Measurements from ENCODE around the genes HDAC7 and PRKAG1.

DNA sequence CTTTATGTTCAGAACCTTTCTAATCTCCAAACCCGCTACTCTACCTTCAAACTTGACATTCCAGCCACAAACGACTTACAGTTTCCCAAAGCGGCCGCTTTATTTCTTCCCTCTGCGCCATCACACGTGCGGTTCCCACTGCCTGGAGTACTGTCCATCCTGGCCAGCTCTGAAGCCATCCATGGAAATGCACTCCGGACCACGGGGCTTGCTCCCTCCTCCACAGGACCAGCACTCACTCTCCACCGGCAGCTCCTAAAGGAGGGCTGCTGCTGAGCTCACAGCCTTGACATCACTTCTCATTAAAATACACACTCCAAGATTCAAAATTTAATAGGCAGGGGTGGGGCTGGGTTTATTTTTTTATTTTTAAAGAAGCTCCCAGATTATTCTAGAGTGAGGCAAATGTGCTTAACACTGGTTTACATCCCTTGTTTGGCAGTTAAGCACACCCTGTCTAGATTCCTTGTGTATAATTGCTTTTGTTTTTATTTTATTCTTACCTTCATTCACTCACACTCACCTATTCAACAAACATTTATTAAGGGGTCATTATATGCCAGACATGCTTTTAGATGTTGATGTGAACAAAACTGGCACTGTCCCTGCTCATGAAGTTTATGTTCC is 2.1 kb upstream of the SLC48A1 start:
- RRBS = 95% methylated on average over 3 of the region's 10 CpGs

GRCh38 chr12:47812501-47813478 is 6.9 kb downstream of the HDAC7 start:
- RRBS = 4% methylated on average over 17 of the region's 41 CpGs

DNA sequence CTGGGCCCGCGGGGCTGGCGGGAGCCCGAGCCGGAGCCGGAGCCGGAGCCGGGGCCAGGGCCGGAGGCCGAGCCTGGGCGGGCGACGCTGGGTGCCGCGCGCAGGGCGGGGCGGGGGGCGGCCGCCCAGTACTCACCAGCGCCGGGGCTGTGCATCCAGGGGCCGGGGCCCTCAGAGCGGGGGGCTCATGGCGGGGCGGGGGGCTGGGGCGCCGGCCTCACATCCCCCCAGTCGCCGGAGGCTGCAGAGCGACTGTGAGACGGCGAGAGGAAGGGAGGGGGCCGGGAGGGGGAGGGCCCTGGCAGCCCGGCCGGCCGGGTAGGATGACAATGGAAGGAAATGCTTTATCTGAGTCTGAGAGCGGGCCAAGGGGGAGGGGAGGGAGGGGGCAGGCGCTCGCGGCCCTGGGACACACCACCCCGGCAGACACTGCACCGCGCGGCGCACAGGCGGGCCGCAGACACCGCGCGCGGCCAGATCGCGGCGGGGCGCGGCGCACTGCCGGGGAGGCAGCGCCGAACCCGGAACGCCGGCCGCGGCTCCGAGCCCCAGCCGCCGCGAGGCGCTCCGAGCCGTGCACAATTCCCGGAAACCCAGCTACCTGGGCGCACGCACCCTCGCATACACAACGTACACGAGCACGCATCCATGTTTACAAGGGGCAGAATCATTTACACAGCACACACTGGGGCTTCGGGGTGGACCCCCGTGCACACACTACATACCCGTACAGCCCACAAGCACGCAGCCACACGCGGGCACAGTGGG is at the start of gene HDAC7:
TSS of gene HDAC7 (minus strand) at position 273 of the 768 bp plus-strand sequence.
- RRBS = 1% methylated on average over 57 of the region's 86 CpGs

DNA sequence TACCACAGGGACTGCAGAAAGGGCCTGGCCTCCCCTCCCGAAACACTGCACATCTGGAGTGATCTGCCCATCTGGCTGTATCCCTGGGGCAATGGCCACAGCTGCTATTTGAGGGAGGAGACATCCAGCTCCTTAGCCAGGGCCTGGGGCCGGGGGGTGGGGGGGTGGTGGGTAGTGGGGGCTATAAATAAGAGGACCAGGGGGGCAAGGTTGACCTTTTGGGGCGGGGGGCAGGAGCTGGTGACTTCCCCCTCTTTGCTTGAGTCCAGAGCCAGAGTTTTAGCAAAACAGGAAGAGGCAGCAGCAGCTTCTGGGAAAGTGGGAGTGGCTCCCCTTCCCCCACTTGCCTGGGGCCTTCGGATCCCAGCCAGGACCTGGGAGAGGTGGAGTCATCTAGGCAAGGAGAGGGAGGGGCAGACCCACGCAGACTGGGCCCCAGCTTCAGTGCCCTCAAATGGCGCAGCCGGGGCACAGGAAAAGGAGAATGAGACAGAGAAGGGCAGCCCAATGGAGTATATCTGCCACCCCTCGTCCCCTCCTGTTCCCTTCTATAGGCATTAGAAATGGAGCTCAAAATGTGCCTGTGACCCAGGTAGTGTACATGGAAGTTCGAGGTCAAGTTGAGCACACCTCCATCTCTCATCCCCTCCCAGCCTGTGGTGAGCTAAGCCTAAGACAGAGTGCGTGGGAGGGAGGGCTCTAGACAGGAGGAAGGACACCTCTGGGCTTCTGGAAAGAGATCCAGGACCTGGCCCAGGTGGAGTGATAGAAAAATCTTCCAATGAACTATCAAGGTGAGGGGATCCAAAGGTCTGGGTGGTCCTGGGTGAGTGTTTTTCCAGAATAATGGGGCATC is 9.3 kb upstream of the HDAC7 start:
- RRBS = no CpG with 5 or more reads among the region's 10 CpGs

DNA sequence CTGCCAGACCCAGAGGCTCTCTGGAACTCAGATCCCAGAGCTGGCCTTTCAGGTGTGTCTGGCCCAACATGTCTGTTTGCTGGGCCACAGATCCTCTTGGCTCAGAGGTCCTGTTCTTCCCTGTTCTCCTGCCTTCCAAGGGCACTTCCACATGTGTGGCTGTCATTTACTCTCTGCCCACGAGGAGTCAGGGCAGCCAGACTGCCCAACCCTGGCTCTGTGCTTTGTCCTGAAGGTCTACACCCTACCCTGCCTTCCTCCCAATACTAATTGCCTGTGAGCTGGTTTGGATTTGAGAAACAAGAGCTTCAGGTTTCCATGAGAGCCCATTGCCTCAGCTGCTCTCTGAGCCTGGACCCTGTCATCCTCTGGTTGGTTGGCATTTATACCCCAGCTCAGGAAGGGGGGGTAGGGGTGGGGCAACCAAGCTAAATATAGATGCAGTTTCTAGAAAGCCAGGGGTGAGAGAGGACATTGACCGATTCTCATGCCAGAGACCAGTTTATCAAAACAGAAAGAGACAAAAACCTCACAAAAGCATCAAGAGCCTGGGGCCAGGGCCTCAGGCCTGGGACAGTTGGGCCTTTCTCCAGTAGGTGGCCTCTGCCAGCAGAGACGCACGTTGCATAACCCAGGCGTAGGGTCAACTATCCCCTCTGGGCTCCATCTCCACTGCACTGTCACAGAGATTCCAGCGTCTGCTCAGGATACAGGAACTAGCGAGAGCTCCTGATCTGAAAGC is 34.5 kb downstream of the VDR start:
- RRBS = no CpG with 5 or more reads among the region's 7 CpGs

DNA sequence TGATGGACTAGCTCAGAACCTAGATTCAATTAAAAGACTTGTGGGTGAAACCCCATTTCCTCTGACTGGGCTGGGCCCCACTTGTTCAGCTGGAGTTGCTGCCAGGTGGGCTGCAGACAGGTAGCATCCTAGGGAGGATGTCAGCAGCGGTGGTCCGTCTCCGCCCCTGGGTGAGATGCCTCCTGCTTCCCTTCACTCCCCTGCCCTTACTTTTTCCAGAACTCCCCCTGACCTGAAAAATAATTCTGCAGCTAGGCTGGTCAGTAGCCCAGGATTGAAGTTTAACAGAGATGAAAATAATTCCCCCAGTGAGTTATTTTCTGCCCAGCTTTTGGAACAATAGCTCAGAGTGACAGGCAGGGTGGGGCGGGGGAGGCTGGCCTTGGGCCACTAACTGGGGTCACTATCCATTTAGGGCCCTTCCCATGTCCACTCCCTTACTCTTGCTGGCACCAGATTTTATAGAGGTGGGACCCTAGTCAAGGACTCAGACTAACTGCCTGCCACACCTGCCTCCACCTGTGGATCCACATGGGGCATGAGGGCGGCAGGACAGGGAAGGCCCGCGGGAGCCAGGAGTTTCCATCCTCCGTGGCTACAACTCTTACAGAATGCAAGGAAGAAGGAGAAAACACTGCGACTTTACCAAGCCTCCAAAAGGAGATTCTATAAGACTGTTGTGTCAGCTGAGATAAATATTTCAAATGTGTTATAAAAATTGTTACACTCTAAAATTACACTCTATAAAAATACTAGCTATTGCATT is 10.2 kb downstream of the VDR start:
- RRBS = no CpG with 5 or more reads among the region's 9 CpGs

GRCh38 chr12:47896512-47897163 is 8.2 kb downstream of the VDR start:
- RRBS = no CpG with 5 or more reads among the region's 10 CpGs

DNA sequence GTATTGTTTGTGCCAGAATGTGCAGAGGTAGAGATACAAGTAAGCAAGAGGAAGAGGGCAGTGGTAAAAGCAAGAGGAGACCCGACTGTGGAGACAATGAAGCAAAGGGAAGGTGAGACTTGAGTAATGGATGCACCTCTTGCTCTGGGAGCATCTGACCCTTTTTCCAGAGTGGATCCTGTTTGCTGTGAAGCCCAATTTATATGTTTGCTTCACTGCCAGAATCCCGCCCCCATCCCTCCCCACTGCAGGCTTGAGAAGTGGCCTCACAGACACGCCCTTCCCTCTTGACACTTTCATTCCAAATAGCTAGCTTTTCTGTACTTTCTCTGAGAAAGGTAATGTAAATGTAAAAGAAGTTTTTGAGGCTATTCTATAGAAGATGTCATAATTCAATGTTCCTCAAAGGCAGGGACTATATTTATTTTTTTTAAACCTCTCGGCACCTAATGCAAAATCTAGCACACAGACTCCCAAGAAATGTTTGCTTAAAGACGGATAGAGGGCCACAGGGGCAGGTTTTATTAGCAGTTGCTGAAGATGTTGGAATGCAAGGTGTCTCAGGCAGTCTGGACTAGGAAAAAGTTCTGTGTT is 601 bp upstream of the PFKM start:
- RRBS = no CpG with 5 or more reads among the region's 5 CpGs

GRCh38 chr12:48182841-48183392 is 527 bp upstream of the CCDC184 start:
- RRBS = 4% methylated on average over 4 of the region's 22 CpGs

GRCh38 chr12:48184281-48184566 is 780 bp downstream of the CCDC184 start:
- RRBS = no CpG with 5 or more reads among the region's 24 CpGs

GRCh38 chr12:48662050-48662465 is 20.0 kb downstream of the KANSL2 start:
- RRBS = no CpG with 5 or more reads among the region's 10 CpGs

- RRBS = no CpG with 5 or more reads among the region's 9 CpGs
Measured at GRCh38 chr12:48777330-48777926, 11.5 kb downstream of the ADCY6 start.

DNA sequence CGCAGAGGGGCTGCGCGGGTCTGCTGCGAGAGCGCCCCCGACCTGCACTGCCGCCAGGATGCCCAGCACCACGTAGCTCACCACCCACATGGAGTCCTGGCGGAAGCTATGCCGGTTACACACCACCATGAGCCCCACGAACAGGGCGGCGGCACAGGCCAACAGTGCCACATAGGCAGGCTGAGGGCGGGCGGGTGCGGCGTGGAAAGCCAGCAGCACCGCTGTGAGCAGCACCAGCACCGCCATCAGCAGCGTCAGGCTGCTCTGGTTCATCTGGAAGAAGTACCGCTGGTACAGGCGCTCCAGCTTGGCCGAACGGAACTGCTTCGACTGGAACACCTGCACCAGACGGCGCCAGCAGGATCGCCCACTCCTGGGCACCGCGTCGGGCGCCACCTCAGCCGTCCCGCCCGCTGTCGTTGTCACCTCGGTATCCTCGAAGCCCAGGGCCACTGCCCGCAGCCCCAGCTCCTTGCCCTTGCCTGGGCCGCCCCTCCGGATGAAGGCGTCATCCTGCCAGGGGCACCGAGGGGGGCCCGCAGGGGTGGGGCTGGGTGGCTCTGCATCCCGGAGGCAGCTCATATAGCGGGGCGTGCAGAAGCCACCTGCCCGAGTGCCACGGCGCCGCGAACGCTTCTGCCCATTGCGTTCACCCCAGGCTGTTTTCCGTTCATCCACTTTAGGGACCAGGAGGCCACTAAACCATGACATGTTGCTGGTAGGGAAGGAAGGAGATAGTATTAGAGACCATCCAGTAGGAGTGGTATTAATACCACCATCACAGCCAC is 6.0 kb downstream of the ADCY6 start:
- RRBS = 97% methylated on average over 5 of the region's 55 CpGs

DNA sequence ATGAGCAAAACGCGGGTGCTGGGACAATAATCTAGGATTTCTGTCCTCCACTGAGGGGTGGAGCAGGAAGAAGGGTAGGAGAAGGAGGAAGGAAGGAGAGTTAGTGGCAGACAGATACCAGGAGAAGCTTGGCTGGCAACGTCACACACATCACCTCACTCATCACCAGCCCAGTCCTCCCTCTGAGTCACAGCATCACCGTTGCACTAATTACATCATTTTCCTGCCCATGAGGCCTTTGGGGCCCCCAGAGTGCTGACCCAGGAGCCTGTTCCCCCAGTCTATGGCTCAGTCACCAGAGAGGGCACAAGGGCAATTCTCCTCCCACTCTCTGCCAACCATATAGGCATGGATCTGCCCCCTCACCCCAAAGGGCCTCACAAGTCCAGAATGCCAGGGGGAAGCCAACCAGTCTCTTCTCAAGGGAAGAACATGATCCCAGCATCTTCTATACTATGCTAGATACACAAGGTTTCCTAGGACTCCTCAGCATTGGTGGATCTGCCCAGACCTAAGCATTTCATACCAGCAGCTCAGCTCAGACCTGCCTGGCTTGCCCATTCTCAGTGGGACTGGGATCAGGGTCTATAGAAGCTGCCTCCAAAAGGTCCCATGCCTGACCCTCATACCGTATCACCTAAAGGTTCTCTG is 4.5 kb downstream of the RND1 start:
- RRBS = no CpG with 5 or more reads among the region's 5 CpGs

GRCh38 chr12:49002236-49002652 is 3.1 kb upstream of the DDN start:
- RRBS = no CpG with 5 or more reads among the region's 3 CpGs

- RRBS = 2% methylated on average over 19 of the region's 57 CpGs
Measured at GRCh38 chr12:49018340-49019098, at the start of gene PRKAG1. Gene PRKAG1 (minus strand): TSS chr12:49018776.

- RRBS = no CpG with 5 or more reads among the region's 5 CpGs
Measured at GRCh38 chr12:49057696-49058524, 2.7 kb downstream of the KMT2D start.

DNA sequence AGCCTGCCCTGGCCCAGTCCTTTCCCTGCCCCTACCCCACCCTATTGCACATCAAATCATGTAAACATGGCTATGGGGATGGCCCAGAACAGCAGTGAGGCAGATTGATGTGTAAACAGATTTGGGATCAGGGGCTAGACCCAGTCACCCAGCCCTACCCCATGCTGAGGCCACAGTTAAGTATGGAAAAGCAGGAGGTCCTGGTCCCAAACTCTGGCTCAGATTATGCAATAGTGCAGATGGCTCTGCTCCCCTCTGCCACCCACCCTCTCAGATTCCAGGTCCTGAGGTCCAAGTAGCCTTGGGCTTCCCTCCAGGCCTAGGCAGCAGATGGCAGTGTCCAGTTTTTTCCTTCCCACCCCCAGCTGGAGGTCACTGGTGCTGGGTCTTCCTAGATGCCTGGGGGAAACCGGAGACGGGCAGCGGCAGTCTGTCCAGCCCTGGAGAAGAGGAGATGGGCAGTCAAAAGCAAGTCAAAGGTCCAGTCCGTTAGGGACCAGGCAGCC is 2.8 kb upstream of the DHH start:
- RRBS = no CpG with 5 or more reads among the region's 4 CpGs

GRCh38 chr12:49105434-49105940 is 5.2 kb downstream of the LMBR1L start:
- RRBS = 92% methylated on average over 4 of the region's 7 CpGs